Monocyte (primary cell): ENCODE measurements around the genes SLC47A1 and USP22.

DNA sequence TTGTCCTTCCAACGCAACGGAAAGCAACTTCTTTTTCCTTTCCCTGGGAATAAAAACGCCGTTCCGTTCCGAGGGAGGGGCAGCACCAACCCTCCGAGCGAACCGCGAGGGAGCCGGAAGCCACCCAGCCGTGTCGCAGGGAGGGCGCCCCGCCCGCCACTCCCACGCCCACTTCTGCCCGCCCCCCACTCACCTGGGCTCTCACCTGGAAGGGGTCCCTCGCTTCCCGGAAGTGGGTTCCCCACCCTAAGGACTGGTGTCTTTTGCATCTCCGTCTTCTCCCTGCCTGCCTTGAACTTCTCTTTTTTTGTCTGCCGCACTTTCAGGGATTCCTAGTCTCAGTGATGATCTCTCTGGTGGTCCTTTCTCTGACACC lies 25.3 kb upstream of the SLC47A1 start:
- PRO-cap, 2 experiments: no peak in any of the 2 experiments

DNA sequence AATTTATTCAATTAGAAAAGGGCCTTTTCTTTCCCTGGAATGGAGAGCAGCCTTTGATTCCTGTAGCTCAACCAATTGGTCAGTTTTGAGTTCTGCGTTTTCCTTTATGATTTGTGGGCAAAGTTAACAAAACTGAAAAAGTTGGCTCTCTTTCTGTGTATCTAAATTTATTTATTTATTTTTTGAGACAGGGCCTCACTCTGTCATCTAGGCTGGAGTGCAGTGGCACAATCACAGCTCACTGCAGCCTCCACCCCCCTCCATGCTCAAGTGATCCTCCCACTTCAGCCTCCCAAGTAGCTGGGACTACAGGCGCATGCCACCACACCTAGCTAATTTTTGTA lies 6.8 kb upstream of the SLC47A1 start:
- PRO-cap, 2 experiments: no peak in any of the 2 experiments

DNA sequence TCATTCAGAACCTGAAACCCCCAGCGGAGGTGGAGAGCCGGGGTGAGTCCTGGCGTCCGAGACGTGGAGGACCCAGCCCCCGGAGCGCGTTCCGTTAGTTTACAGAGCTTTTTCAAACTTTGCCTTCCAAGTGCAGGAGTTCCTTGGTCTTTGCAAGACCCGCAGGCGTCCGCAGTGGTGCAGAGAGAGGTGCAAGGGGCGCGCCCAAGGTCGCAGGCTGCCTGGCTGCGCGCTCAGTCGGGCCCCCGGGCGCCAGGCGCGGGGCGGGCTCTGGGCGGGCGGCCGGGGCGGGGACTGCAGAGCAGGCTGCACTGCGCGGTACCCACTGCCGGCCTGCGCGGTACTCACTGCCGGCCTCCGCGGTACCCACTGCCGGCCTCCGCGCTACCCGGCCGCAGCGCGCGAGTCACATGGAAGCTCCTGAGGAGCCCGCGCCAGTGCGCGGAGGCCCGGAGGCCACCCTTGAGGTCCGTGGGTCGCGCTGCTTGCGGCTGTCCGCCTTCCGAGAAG lies at the start of gene SLC47A1:
Gene SLC47A1, plus strand, starts transcription at position 325 of the 510 bp plus-strand sequence.
- PRO-cap, 2 experiments: no peak in any of the 2 experiments

- PRO-cap, 2 experiments: no peak in any of the 2 experiments
These were observed 4.9 kb downstream of the SLC47A1 start for GRCh38 chr17:19538360-19539123.

- PRO-cap, 2 experiments: no peak in any of the 2 experiments
These were observed 16.2 kb downstream of the SLC47A1 start for GRCh38 chr17:19549777-19550397.

DNA sequence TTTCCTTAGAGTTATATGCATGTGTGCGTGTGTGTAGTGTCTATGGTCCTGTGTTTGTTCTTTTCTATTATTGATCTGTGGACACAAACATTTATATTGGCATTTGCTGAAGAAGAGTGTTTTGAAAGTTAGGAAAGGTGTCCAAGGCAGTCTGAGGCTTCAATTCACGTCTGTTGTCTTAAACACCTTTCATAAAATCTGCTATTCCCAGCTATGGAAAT lies 6.0 kb upstream of the ALDH3A2 start:
- PRO-cap, 2 experiments: no peak in any of the 2 experiments

- PRO-cap, 2 experiments: no peak in any of the 2 experiments
These were observed 4.1 kb upstream of the ALDH3A2 start for GRCh38 chr17:19644410-19644950.

GRCh38 chr17:19905036-19905467 lies 37.3 kb upstream of the ULK2 start:
- PRO-cap, 2 experiments: peak in 1 of 2 experiments; most common minus-strand start chr17:19905196 (in 1)

GRCh38 chr17:19966253-19967015 lies 11.2 kb downstream of the AKAP10 start:
- PRO-cap, 2 experiments: no peak in any of the 2 experiments

GRCh38 chr17:20227128-20227755 lies 218.1 kb downstream of the SPECC1 start:
- PRO-cap, 2 experiments: no peak in any of the 2 experiments

- PRO-cap, 2 experiments: no peak in any of the 2 experiments
These were observed 166.2 kb downstream of the LGALS9B start for GRCh38 chr17:20301131-20301461.

GRCh38 chr17:20320452-20321653 lies 146.5 kb downstream of the LGALS9B start:
- PRO-cap, 2 experiments: no peak in any of the 2 experiments

GRCh38 chr17:20706828-20707368 lies 127.4 kb downstream of the CDRT15L2 start:
- PRO-cap, 2 experiments: no peak in any of the 2 experiments

- PRO-cap, 2 experiments: no peak in any of the 2 experiments
These were observed 190.4 kb downstream of the USP22 start for GRCh38 chr17:20852023-20853248.

- PRO-cap, 2 experiments: no peak in any of the 2 experiments
These were observed 174.4 kb downstream of the USP22 start for GRCh38 chr17:20868427-20868817.

GRCh38 chr17:20998951-21000107 lies 43.5 kb downstream of the USP22 start:
- PRO-cap, 2 experiments: peak in 2 of 2 experiments; most common minus-strand start chr17:20999391 (in 1)

DNA sequence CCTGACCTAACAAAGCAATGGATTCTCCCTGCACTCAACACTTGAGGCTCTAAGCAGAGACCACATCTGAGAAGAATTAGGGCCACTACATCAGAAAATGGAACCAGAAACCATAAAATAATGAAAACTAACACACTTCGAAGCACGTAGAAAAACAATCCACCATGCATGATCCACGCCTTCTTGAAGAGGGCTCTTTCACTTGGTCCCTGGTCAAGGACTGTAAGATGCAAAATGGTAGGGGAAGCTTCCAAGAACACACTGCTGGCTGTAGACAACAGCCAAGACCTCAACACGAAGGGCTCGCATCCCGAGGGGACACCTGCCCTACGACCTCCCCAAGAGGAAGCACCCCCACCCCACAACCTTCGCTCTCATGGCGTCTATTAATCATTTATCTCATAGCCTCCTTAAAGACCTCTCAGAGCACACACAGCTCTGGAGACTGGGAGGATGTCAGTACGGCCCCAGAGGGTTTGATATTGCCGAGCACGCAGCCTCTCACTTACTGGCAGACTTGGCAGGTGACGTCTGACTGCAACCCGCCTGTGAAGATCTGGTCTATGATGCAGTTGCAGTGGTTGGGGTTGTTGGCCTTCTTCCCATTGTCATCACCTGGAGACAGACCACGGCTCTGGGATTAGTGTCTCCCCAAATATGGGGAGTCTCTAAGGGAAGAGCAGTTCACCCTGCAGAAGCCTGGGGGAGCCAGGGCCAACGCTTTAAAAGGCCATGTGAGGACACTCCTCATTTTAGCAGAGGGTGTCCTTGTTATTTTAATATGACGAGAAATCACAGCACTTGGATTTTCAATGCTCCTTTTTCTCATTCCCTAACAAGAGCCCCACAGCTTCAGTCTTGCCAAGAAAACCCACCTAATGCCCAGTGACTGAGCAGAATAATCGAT lies 30.2 kb downstream of the USP22 start:
- PRO-cap, 2 experiments: peak in 1 of 2 experiments; most common minus-strand start position 173 of the sequence (in 1)

- PRO-cap, 2 experiments: no peak in any of the 2 experiments
These were observed 9.5 kb downstream of the USP22 start for GRCh38 chr17:21033019-21033997.

GRCh38 chr17:21042110-21043097 lies at the start of gene USP22:
Gene USP22 (minus strand): TSS chr17:21043011.
- PRO-cap, 2 experiments: peak in 2 of 2 experiments; most common minus-strand start chr17:21042972 (in 2)

GRCh38 chr17:21161621-21162145 lies 34.9 kb downstream of the DHRS7B start:
- PRO-cap, 2 experiments: no peak in any of the 2 experiments